ENCODE measurements around a stretch of chr1.

DNA sequence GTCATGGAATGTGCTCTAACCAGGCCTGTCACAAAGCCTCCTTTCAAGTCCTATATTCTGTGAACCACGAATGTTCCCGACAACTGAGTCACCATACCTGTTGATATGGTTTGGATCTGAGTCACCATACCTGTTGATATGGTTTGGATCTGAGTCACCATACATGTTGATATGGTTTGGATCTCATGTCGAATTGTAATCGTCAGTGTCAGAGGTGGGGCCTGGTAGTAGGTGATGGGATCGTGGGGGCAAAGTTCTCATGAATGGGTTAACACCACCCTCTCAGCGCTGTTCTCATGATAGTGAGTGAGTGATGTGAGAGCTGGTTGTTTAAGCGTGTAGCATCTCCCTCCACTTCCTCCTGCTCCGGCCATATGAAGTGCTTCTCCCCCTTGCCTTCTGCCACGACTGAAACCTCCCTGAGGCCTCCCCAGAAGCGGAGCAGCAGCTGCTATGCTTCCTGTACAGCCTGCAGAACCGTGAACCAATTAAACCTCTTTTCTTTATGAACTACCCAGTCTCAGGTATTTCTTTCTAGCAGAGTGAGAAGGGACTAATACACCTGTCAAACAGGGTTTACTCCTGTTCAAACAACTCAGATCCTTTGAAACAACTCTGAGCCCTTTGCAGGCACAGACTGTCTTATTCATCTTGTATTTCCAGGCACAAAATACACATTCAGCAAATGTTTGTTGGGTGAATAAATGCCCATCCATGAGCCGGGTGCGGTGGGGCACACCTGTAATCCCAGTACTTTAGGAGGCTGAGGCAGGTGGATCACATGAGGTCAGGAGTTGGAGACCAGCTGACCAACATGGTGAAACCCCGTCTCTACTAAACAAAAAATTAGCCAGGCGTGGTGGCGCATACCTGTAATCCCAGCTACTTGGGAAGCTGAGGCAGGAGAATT lies 10.6 kb upstream of the CAMK2N1 start:
- PRO-cap: no peak

DNA sequence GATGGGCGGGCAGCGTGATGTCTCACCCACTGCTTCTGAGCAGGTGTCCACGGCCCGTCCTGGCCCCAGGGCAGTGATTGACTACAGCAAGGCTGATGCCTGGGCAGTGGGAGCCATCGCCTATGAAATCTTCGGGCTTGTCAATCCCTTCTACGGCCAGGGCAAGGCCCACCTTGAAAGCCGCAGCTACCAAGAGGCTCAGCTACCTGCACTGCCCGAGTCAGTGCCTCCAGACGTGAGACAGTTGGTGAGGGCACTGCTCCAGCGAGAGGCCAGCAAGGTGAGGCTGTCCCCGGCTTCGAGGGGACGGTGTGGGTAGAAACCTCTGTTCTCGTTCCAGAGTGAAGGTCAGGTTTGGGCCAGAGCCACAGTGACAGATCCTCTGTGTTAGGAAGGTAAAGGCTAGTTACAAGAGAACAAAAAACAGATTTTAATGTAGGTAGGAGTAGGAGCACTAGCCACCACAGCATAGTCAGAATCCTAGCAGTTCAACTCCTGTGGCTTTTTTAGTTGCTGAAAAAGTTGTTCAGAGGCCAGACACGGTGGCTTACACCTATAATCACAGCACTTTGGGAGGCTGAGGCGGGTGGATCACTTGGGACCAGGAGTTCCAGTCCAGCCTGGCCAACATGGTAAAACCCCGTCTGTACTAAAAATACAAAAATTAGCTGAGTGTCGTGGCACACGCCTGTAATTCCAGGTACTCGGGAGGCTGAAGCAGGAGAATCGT lies 12.1 kb downstream of the DDOST start:
- PRO-cap: no peak

DNA sequence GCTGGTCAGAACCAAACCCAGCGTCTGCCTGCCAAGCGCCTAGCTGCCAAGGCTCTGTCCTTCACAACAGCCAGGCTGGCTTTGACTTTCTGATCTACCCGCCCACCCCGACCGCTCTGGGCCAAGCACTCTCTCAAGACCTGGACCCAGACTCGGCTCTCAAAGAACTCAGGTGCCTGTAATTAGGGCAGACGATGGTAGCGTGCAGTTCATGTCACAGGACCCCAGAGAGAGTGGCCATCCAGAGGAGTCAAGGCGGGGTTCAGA lies 7.3 kb downstream of the SH2D5 start:
- PRO-cap: unidirectional peak, plus-strand start at position 150 of the sequence

DNA sequence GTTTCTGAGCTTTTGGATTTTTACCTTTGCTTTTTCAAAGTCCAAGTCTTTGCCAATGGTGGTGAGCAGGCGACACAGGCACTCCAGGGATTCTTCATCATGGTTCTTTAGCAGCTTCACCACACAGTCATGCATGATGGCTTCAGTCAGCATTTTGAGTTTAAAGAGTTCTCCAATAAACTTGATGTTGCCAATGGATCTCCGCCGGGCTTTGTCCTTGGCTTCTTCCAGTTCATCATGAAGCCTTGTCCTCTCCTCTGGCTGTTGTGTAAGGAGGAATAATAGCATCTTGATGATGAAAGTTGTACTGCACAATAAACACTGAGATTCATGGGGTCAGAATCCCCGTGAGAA lies 77.3 kb upstream of the HP1BP3 start:
- PRO-cap: no peak

DNA sequence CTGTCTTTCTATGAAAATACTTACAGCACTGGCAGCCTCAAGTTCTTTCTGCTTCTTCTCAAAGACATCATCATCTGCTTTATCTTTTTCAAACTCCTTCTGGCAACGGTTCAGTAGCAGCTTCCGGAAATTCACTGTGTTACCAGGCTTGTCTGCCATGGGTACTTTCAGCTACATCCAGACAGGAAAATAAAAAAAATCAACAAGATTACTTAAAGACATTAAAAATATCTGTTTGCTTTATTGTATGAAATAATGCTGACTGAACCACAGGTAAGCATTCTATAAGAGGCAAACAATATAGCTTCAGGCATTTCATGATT lies 77.9 kb upstream of the HP1BP3 start:
- PRO-cap: no peak

DNA sequence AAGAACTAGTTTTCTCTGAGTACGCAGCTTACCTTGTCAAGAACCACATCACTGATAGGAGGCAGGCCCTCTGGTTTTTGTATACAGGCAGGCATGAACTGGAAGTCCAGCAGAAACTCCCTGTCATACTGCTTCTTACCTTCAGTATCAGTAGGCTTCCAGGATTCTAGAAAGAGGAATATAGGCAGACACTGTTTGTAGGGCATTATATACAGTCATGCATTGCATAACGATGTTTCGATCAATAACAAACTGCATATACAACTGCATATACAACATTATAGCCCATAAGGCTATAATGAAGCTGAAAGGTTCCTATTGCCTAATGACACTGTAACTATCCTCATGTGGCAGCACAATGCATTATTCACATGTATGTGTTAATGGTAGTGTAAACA lies 108.2 kb upstream of the HP1BP3 start:
- PRO-cap: no peak

GRCh38 chr1:20985792-20986419 lies 190.8 kb downstream of the EIF4G3 start:
- PRO-cap: no peak

GRCh38 chr1:21035006-21035374 lies 141.7 kb downstream of the EIF4G3 start:
- PRO-cap: no peak

DNA sequence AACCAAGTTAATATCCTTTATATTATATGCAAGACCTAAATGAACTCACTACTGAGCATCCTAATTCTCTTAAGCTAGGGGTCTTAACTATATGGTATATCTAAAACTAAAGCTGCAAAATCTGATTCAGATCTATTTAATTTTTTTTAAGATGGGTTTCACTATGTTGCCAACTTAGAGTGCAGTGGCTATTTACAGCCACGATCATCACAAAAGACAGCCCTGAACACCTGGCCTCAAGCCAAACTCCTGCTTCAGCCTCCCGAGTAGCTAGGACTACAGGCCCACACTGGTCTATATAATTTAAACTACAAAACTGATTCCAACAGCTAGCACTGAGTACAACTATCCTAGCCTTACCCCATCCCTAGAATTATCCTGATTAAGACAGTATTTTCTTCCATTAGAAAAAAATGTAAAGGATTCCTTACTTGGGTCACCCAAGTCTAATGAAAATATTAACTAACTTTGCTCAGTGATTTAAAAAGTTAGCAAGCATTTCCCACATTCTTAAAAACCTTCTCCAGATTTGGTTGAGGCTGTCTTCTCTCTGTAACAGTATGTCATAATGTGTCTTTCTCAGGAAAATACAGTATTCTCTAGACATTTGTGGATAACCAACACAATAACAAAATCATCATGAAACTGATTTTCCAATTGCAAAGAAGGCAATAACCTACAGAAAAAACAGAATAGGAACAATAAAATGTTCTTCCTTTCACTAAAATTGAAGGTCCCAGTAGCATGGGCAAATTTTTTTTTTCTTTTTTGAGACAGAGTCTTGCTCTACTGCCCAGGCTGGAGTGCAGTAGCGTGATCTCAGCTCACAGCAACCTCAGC lies 36.9 kb downstream of the EIF4G3 start:
- PRO-cap: no peak

- PRO-cap: no peak
These were observed 15.4 kb downstream of the ECE1 start for GRCh38 chr1:21274907-21275249.

- PRO-cap: bidirectional peak, plus-strand start at chr1:21319692, minus-strand start at chr1:21319626
These were observed 29.2 kb upstream of the ECE1 start for GRCh38 chr1:21319301-21320040.

- PRO-cap: no peak
These were observed 39.1 kb upstream of the ECE1 start for GRCh38 chr1:21329014-21330149.

- PRO-cap: unidirectional peak, plus-strand start at chr1:21427995
These were observed 12.2 kb upstream of the NBPF3 start for GRCh38 chr1:21427621-21428222.

- PRO-cap: no peak
These were observed 32.2 kb downstream of the ALPL start for GRCh38 chr1:21541287-21541869.

GRCh38 chr1:21546342-21546559 lies 37.0 kb downstream of the ALPL start:
- PRO-cap: no peak

DNA sequence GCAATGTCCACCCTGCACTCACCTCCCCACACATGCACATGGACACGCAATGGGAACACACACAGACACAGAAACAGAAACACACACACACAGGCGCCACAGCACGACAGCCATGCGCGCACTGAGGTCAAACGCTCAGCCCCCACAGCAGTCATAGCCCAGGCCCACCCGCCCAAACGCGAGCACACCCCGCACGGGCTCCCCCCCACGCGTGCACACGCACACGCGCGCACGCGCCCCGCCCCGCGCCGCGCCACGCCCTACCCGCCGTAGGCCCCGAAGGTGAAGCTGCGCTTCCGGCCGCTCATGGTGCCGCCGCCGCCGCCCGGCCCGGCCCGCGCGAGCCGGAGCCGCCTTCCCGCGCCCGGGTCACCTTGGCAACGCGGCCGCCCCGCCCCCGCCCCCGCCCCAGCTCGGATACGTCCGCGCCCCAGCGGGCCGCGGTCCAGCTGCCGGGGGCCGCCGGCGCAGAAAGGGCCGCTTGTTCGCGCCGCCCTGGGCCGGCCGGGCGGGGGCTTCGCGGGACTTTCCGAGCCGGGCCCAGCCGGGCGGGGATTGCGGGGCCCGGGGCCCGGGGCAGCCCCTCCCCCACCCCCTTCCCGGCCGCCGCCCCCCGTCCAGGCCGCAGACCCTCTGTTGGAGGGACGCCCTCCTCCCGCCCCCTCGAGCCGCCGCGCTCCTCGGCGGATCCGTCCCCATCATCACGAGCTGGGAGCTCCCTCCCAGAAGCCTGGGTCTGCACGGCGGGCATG lies 17.5 kb downstream of the RAP1GAP start:
- PRO-cap: no peak

DNA sequence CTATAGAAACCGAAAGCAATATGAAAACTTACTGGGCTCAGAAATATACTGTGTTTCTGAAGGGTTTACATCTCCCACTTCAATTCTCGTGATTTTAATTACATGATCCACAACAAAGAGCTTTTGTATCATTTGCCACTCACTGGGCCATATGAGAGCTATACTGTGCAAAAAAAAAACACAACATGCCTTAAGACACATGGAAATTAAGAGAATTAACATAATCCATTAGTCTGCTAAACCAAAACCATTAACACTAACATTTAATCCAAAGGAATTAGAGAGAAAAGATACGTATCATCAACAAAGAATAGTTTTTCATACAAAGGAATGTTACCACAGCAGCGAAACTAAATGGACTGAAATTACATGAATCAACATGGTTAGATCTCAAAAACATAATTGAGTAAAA lies 35.1 kb upstream of the RAP1GAP start:
- PRO-cap: no peak

GRCh38 chr1:21725813-21726843 lies 56.8 kb downstream of the USP48 start:
- PRO-cap: no peak

DNA sequence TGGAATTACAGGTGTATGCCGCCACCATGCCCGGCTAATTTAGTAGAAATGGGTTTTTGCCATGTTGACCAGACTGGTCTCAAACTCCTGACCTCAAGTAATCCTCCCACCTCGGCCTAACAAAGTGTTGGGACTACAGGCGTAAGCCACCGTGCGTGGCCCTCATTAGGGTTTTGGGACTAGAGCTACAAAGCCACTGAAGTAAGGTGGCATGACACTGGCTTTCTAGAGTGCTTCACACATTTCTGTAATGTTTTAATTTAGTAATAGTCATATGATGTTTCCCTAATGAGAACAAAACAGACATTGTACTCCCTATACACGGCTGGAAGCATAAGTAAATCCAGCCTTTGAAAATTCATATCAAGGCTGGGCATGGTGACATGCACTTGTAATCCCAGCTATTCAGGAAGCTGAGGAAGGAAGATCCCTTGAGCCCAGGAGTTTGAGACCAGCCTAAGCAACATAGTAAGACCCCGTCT lies 7.5 kb downstream of the USP48 start:
- PRO-cap: no peak

DNA sequence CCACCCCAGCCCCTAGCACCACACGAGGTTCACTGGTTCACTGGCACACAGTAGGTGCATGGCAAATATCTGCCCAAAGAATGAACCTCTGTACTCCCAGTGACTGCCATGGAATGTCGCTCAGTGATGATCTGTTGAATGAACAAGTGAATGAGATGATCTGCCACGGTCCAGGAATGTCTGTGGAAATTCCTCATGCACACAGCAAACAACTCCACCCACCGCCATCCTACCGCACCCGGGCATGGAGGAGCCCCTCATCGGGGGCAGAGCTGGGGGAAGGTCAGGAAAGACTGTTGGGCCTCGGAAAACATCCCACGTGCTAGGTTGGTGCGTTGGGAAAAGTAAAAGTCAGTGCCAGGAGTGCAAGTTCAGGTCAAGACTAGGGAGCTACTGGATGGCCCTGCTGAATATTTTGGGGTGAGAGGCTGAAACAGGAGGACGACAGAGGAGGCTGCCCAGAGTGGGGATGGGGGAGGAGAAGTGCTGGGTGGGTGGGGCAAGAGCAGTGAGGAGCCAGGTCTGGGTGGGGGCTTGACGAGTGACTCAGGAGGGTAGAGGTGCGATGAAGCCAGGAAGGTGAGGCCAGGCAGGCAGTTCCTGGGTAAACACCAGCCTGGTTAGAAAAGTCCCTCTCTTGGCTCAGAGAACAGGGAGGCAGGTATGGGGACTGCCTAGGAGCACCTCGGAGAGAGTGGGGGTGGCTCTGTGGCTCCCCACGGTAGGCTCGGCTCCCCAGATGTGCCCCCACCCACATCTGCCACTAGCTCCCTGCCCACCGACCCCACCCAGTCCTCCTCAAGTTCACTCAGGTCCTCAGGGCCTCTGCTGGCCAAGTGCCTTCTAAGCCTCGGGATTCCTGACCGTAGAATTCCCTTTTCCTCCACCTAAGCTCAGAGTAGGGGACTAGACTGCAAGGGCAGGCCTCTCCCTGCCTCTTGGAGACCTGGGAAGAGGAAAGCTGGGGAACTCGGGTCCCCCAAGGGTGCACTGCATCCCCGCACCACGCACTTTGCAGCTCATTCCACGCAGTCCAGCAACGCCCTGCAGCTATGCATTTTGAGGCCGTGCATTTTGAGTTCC lies 1.3 kb downstream of the HSPG2 start:
- PRO-cap: bidirectional peak, plus-strand start at position 374 of the sequence, minus-strand start at position 271 of the sequence